ENCODE results near the genes NOTUM and NARF.

GRCh38 chr17:81919321-81920367 lies 1.7 kb upstream of the SIRT7 start:
- PRO-cap, 10 experiments = no peak in any of the 10 experiments

GRCh38 chr17:81921823-81922722 lies 4.1 kb upstream of the SIRT7 start:
- PRO-cap, 10 experiments = no peak in any of the 10 experiments

- PRO-cap, 10 experiments = peak in 1 of 10 experiments; most common minus-strand start chr17:81924052 (in 1)
These were observed 3.5 kb downstream of the MAFG start for GRCh38 chr17:81923820-81924587.

DNA sequence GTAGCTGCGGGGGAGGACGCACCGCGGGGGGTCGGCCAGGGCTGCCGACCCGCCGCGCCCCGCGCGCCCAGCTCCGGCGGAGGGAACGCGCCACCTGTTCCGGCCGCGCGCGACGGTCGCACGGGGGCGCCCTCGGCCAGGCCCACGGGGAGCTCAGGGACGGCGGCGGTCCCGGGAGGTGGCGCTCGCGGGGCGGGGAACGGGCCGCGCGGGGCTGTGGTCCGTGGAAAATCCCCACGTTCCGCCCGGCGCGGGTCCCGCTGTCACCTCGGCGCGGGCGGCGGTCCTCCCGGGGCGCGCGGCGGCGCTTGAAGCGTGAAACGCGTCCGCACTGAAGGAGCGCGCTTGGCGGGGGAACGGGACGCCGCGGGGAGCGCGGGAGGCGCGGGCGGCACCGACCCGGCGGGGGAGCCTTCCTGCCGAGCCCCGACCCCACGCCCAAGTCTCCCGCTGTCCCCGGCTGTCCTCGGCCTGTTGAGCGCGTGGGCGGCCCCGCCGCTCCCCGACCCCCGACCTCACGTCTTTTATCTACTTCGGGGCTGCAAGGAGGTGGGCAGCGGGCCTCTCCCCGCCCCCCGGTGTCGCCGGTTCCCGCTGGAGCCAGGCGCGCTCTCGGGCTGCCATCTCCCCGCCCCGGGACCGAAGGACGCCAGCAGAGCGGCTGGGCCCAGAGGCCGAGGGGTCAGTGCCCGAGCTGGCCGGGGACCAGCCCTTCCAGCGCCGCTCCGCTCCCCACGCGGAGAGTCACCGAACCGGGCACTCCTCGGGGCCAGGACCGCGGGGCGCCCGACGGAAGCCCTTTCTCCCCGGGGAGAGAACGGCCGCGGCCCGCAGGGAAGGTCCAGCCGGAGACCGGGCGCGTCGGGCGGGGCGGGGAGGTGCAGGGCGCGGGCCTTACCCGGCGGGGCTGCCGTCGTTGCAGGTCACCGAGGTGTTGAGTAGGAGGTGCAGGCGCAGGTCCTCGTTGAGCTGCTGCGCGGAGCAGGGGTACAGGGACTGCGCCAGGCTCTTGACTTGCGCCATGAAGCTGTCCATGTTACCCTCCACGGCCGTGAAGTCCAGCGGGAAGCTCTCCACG lies 959 bp downstream of the NOTUM start:
- PRO-cap, 10 experiments = peak in 1 of 10 experiments; most common plus-strand start position 177 of the sequence (in 1); most common minus-strand start position 96 of the sequence (in 1)

GRCh38 chr17:81960886-81961647 lies at the start of gene NOTUM:
Gene NOTUM (minus strand): TSS chr17:81961187.
- PRO-cap, 10 experiments = peak in 1 of 10 experiments; most common minus-strand start chr17:81961298 (in 1)

GRCh38 chr17:81961705-81962112 lies 722 bp upstream of the NOTUM start:
- PRO-cap, 10 experiments = no peak in any of the 10 experiments

- PRO-cap, 10 experiments = peak in 2 of 10 experiments; most common plus-strand start chr17:82013529 (in 1)
These were observed 9.3 kb downstream of the CENPX start for GRCh38 chr17:82013321-82013749.

DNA sequence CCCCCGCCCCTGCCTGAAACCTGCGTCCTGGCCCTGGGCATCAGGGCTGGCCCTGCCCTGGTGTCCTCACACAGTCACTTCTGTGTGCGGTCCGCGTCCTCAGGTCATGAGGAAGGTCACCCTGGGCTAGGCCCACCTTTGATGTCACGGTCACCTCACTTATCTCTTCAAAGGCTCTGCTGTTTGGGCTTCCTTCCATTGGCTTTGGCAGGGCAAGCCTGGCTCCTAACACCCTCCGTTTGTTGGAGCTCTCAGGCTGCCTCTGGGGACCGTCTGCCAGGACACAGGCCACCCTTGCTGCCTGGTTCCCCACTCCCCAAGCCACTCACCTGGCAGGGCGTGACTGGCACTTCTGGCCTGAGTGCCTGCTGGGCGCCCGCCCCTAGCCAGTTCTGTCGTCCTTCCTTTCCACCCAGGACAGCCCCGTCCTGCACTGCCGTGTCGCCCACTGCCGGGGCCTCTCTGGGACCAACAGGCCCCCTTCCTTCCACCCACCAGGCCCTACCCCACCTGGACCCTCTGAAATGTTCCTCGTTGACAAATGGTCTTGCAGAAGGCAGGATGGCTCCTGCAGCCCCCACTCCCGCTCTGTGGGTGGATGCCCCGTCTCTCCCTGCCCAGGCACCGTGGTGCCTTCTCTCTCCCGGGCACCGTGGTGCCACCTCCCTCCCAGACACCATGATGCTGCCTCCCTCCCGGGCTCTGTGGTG lies 8.7 kb downstream of the CENPX start:
- PRO-cap, 10 experiments = no peak in any of the 10 experiments

DNA sequence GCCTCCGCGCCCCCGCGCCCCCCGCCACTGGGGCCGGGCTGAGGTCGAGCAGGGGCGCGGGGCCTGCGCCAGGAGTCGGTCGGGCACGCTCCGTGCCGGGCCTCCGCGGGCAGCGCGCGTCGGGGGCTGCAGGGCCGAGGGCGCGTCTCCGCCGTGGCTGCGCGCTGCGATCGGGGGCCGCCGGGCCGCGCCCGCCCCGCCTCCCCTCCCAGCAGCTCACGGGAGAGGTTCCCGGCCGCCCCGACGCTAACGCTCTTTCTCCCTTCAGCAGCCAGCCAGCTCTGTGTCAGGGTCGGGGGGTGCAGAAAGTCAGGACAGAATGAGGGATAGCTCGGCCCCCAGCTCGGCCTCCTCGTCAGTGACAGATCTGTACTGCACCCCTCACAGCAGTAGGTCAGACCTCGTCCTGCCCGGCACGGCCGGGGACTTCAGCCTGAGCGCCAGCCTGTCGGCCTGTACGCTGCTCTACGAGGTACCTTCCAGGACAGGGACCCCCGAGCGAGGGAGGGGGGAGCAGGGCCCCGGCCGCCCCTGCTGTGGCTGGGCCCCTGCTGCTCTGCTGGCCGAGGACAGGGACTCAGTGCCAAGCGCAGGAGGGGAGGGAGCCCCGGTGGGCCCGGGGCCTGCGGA lies 405 bp downstream of the GPS1 start:
- PRO-cap, 10 experiments = no peak in any of the 10 experiments

DNA sequence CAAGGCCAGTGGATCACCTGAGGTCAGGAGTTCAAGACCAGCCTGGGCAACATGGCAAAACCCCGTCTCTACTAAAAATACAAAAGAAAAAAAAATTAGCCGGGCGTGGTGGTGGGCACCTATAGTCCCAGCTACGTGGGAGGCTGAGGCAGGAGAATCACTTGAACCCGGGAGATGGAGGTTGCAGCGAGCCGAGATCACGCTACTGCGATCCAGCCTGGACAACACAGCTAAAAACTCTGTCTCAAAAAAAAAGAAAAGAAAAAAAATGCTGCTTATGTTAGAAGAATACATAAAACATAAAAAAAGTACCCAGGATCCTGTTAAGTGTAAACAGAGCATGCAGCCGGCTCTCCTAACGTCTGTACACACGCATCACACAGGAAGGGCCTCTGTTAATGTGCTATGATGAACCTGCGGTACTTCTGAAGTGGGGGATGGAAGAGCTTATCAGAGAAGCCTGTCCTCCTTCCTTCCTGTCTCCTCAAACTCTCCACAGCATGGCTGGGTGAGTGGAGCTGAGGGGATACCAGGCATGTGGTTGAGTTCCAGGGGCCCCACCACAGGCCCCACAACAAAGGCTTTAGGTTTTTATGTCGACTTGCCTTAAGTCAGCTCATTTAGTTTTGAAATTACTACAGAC lies 12.0 kb downstream of the CCDC57 start:
- PRO-cap, 10 experiments = no peak in any of the 10 experiments

DNA sequence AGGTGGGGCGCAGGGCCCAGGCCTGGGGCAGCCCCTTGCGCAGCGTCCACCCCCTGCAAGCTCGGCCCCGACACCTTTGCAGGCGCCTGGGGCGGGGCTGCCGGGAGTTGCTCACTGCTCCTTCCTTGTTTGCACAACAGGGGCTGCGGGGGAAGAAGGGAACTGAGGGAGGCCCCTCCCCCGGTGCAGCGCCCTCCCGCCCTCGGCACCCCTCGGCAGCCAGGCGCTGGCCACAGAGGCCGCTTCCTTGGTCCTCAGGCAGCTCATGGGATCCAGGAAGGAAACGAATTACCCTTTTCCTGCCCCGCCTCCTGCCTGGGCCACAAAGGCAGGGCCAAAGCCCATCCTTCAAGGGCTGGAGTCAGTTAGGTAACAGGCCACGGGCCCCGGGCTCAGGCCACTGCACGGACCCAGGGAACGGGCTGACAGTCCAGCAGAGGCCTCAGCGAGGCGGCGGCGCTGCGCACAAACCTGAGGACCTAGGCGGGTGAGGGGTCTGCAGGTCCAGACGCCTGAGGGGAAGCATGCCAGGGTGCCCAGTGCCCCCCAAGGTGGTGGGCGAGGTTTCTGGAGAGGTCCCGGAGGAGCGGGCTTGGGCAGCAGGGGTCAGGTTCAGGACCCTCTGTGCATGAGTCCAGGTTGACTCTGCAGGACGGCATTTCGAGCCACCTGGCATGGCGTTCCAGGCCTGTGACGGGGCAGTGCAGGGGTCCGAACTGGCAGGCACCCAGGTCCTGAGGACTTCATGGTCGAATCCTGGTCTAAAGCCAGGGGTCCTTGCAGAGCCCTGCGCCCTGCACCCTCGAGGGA lies 3.2 kb downstream of the SLC16A3 start:
- PRO-cap, 10 experiments = peak in 10 of 10 experiments; most common plus-strand start position 364 of the sequence (in 4); most common minus-strand start position 265 of the sequence (in 6)

DNA sequence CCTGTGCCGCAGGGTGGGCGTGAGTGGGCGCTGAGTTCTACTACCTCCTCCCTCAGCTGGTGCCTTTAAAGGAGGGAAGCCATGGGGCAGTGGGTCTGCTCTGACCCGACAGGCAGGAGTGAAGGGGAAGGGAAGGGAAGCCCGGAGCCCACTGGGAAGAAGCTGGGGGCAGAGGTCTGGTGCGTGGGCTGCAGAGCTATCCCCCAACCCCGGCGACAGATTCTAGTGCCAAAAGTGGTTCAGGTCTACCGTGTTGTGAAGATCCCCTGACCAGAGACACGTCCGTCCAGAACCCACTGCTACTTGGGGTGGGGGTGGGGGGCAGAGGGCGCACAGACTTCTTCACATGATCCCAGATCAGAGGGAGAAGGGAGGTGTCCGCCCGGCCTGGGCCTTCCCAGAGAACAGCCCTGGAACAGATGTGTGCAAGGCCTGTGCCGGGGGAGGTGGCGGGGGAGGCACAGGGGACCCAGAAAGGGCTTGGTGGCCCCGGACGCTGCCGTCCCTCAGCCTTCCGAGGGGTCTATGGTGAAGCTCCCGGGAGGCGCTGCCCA lies 12.0 kb downstream of the SLC16A3 start:
- PRO-cap, 10 experiments = no peak in any of the 10 experiments

GRCh38 chr17:82246347-82247493 lies 17.9 kb downstream of the SLC16A3 start:
- PRO-cap, 10 experiments = peak in 1 of 10 experiments; most common plus-strand start chr17:82247207 (in 1); most common minus-strand start chr17:82246932 (in 1)

DNA sequence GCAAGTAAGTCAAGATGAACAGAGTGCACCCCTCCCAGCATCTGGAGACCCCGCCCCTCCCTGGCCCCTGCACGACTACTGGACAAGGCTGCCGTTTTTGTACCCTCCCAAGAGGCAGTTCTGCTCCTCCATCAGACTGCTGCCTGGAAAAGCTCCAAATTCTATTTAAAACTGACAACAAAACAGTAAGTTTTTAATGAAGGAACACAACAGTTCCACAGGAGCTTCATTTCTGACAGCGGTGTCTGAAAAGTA lies 21.7 kb downstream of the SLC16A3 start:
- PRO-cap, 10 experiments = no peak in any of the 10 experiments

GRCh38 chr17:82257237-82258315 lies 15.9 kb downstream of the CSNK1D start:
- PRO-cap, 10 experiments = peak in 7 of 10 experiments; most common minus-strand start chr17:82257923 (in 6)

- PRO-cap, 10 experiments = peak in 4 of 10 experiments; most common plus-strand start chr17:82331806 (in 3); most common minus-strand start chr17:82331652 (in 1)
These were observed 2.2 kb downstream of the SECTM1 start for GRCh38 chr17:82331336-82331866.

GRCh38 chr17:82384535-82385138 lies 13.1 kb downstream of the UTS2R start:
- PRO-cap, 10 experiments = peak in 1 of 10 experiments; most common minus-strand start chr17:82384714 (in 1)

GRCh38 chr17:82396550-82397208 lies 21.5 kb upstream of the HEXD start:
- PRO-cap, 10 experiments = no peak in any of the 10 experiments

DNA sequence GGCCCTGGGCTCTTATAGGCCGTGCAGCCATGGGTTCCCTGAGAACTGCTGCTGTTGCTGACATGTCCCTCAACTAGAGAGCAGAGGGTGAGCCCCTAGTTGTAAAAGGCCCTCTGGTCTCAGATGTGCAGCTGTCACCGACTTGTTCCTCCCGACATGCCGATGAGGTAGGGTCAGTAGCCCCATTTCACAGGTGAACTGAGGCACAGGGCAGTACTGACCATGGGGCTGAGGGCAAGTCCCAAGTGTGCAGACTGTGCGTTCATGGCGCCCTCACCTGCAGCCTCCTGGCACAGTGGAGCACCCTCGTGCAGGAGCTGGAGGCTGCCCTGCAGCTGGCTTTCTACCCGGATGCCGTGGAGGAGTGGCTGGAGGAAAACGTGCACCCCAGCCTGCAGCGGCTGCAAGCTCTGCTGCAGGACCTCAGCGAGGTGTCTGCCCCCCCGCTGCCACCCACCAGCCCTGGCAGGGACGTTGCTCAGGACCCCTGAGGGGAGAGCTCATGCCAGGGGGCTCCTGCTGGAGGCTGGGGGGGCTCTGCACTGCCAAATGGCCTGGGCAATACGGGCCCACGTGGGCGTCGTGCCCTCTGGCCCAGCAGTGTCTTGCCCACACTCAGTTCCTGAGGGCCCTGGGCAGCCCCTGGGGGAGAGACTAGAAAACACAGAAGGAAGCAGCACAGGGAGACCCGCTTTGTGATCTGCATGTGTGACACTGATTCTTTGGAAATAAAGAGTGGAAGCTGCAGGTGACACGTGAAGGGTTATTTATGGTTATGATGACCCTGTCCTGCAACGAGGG lies 8.5 kb downstream of the CYBC1 start:
- PRO-cap, 10 experiments = no peak in any of the 10 experiments

DNA sequence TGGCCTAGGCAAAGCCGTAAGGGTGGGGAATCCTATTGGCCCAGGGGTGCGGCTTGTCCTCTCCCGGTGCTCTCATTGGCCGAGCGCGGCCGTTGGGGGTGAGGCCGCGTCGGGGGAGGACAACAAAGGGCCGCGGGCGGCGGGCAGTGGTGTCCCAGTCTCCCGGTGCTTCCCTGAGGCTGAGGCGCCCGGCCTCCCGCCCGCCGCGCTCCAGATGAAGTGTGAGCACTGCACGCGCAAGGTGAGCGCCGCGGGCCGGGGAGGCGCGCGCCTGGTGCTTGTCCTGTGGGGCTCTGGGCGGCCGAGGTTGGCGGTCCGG lies at the start of gene NARF:
TSS of gene NARF (plus strand) at position 152 of the 319 bp plus-strand sequence.
- PRO-cap, 10 experiments = peak in 10 of 10 experiments; most common plus-strand start position 152 of the sequence (in 6)